Measurements from ENCODE around the genes TUBGCP6, LMF2 and SCO2.

- PRO-cap: no peak
These were observed 11.7 kb downstream of the PIM3 start for GRCh38 chr22:49972201-49972725.

DNA sequence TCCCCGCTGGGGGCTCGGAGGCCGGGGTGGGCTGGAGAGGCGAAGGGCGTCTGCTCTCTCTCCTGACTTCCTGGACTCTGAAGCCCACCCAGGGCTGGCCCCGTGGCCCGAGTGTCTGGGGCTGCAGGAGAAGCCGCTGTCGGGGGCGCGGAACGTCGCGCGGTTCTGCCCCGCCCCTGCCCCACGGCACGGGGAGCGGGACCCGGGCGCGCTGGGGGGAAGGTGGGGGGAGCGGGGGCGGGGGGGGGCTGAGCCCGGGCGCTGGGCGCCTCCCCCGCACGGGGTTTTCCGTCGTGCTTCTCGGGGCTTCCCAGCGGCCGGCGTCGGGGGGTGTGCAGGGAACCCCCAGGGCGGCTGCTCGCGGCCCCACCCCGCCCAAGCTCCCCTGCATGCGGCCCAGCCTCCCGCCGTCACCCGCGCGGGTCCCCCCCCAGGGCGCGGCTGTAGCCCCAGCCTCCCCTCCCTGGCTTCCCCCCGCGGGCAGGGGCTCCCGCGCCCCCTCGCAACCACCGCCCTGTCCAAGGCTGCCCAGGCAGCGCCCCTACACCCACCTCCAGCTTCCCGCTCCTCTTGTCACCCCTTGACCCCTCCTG is 1.9 kb downstream of the IL17REL start:
- PRO-cap: bidirectional peak, plus-strand start at position 313 of the sequence, minus-strand start at position 79 of the sequence

DNA sequence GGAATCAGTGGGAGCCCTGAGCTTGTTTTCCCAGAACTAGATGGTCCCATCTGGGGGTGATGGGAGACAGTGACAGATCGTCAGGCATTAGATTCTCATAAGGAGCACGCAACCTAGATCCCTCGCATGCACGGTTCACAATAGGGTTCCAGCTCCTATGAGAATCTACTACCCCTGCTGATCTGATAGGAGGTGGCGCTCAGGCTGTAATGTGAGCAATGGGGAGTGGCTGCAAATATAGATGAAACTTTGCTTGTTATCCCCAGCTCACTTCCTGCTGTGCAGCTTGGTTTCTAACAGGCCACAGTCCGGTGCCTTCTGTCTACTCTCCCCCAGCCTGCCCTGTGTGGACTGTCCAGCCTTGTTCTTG is 14.2 kb downstream of the MOV10L1 start:
- PRO-cap: no peak

- PRO-cap: bidirectional peak, plus-strand start at chr22:50190613, minus-strand start at chr22:50190448; bidirectional peak, plus-strand start at chr22:50190923, minus-strand start at chr22:50190738
These were observed 4.7 kb downstream of the TRABD start for GRCh38 chr22:50190059-50191098.

- PRO-cap: bidirectional peak, plus-strand start at chr22:50191650, minus-strand start at chr22:50191626
These were observed 5.5 kb downstream of the TRABD start for GRCh38 chr22:50191099-50191731.

DNA sequence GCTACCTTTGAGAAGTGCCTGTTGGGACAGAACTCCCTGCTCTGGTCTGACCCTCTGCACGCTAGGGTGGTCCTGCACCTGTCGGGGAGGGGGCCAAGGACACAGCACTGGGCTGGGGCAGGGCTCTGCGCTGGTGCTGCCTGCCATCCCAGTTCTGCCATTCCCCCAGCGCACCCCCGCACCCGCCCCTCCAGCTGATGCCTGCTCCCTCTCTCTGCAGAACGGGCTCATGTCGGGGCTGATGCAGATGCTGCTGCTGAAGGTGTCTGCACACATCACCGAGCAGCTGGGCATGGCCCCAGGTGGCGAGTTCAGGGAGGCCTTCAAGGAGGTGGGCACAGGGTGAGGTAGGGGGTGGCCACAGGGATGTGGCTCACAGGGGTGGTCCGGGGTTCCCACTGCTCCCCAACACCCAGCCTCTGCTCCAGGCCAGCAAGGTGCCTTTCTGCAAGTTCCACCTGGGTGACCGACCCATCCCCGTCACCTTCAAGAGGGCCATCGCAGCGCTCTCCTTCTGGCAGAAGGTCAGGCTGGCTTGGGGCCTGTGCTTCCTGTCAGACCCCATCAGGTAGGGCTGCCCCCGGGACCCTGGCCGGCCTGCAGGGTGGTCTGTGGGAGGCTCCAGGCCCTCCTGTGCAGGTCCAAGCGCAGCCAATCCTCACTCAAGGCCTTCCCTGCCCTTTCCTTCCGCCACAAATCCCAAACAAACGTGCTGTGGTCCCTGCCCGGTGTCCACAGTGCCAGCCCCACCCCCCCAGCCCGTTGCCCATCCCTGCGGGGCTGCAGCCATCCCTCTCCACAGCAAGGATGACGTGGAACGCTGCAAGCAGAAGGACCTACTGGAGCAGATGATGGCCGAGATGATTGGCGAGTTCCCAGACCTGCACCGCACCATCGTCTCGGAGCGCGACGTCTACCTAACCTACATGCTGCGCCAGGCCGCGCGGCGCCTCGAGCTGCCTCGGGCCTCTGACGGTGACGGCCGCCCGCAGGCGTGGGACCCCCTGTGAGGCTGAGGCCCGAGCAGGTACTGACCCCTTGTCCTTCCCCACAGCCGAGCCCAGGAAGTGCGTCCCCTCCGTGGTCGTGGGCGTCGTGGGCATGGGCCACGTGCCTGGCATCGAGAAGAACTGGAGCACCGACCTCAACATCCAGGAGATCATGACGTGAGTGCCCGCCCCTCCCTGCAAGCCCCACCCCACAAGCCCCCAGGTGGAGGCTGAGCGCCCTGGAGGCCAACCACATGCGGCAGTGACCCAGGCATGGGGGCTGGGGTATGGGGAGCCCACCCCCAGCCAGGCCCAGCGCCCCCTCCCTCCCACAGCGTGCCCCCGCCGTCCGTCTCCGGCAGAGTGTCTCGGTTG is 3.3 kb upstream of the SELENOO start:
- PRO-cap: no peak

GRCh38 chr22:50244849-50246093 is at the start of gene TUBGCP6:
TSS of gene TUBGCP6 (minus strand) at chr22:50245023.
- PRO-cap: bidirectional peak, plus-strand start at chr22:50245108, minus-strand start at chr22:50245007; unidirectional peak, plus-strand start at chr22:50245413; unidirectional peak, minus-strand start at chr22:50245505

GRCh38 chr22:50300135-50300752 is 7.2 kb downstream of the PLXNB2 start:
- PRO-cap: no peak

GRCh38 chr22:50342229-50342677 is 874 bp upstream of the PPP6R2 start:
- PRO-cap: bidirectional peak, plus-strand start at chr22:50342562, minus-strand start at chr22:50342453

- PRO-cap: no peak
These were observed 38.2 kb downstream of the SBF1 start for GRCh38 chr22:50436428-50437328.

DNA sequence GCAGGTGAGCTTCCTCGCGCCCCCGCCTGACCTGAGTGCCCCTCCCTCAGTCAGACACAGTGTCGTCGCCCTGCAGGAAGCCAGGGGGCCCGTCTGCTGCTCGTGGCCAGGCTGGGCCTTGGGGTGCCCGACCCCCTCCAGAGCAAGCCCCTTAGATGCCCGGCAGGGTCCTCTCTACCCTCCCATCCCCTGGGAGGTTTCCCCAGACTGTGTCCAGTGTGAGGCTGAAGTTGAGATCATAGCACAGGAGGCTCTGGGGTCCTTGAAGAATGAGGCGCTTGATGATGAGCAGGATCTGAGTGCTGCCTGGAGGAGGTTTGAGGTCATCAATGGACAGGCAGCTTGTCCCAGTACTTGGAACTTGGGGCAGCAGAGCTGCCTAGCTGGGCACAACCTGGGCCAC is 31.5 kb downstream of the SBF1 start:
- PRO-cap: no peak

DNA sequence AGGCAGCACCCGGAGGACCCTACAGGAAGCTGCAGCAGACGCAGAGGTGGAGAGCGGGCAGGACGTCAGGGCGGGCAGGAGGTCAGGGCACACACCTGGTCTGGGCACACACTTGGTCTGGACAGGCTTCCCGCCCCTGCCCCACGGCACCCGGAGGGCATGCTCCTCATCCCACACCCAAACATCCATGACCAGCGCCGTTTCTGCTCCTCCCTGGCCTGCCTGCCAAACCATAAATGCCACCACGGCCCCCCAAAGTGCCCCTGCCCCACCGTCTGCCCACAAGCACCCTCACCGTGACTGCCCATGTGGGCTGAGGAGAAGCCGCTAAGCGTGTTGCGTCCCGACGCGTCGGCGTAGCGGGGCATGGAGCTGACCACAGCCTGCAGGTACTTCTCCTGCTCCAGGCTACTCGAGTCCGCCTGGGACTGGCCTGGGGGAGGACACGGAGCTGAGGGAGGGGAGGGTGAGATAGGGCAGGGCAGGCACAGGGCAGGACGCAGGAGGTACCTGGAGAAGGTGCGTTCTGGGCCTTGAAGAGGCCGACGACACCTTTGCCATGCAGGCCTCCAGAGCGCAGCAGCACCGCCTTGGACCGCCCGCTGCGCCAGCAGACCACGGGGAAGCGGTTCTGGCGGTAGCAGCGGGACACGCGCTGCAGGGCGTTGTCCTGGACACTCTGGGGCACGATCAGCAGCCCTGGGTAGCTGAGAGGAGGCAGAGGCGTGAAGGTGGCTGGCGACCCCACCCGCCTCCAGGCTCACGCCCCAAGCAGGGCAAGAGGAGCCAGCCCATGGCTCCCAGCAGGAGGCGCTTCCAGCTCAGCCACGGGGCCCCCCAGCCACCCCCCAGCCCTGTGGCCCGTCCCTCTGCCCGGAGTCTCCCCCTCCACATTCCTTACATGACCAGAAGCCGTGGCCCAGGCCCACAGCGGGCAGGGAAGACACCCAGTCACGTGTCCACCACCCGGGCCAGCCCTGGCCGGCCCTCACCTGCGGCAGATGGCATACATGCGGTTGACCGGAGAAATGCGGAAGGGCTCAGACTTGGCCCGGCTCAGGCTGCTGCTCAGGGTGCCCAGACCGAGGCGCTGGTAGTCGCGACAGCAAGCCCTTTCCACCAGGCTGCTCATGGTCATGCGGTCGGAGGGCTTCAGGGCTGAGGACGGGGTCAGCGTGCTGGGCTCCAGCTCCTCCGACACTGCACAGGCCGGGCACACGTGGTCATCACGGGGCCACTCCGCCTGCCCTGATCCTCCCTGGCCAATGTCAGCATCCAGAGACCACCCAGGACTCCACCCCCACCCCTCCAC is 15.4 kb downstream of the SBF1 start:
- PRO-cap: no peak

DNA sequence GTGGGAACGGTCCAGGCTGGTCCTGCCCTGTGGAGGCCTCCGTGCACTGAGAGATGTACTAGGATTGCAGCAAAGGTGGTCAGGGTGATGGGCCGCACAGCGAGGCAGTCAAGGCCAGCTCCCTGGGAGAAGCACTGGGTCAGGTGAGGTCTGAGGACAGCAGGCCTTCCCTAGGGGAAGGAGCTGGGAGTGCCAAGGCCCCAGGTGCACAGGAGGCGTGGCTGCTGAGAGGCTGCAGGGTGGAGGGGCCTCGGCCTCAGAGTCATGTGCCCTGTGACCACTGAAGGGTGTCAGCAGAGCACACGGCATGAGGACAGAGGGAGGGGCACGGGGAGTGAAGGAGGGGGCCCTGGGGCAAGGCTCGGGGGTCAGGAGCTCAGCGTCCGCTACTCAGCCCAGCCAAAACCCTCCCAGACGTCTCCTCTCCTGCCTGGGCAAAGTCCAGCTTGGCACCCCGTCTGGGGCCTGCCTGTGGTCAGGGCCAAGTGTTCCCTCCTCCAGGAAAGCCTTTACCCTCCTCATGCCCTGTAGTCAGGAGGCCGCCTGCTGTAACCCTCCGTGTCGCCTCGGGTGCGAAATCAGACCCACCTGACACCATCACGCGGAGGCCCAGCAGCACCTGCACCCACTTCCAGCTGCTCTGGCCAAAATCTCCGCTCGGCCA is 2.3 kb upstream of the MIOX start:
- PRO-cap: no peak

- PRO-cap: no peak
These were observed 1.1 kb upstream of the MIOX start for GRCh38 chr22:50485631-50485972.

DNA sequence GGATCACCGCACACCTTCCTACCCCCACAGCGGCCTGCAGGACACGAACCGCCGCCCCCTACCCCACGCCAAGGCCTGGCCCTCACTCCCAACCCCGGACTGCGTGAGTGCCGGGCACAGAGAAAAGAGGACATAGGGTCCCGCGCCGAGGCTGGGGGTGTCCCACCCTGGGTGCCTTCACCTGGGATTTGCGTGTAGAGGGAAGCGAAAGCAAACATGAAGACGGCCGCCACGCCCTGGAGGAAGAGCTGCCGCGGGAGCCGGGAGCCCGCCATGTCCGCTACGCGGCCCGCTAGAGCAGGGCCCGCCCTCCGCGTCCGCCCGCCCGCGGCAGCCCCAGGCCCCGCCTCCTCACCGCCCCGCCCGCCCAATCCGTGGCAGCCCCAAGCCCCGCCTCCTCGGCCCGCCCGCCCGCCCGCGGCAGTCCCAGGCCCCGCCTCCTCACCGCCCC is at the start of gene LMF2:
Gene LMF2 (minus strand): TSS at position 302 of the 451 bp plus-strand sequence.
- PRO-cap: bidirectional peak, plus-strand start at position 244 of the sequence, minus-strand start at position 190 of the sequence; unidirectional peak, minus-strand start at position 294 of the sequence

DNA sequence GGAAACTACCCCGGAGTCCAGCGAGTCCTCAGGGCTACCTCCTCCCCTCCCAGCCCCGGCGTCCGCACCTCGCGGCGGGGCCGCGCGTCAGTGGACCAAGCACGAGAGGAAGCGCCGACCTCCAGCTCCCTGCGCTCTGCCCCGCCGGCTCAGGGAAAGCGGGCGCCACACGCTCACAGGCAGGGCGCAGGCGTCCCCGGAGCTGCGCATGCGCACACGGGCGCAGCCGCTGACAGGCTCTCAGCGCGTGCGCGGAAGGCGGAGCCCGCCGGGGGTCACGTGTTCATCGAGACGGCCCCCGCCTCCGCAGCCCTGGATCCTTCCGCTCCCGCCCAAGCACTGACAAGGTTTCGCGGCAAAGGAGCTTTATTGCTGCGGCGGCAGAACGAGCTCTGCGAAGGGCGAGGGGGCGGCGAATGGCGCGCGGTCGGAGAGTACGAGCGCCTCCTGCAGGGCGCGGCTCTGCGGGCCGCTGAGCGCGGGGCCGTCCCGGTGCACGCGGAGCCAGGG is at the start of gene SCO2:
Gene SCO2 (minus strand): TSS at position 195 of the 510 bp plus-strand sequence.
- PRO-cap: bidirectional peak, plus-strand start at position 282 of the sequence, minus-strand start at position 132 of the sequence; bidirectional peak, plus-strand start at position 345 of the sequence, minus-strand start at position 341 of the sequence

DNA sequence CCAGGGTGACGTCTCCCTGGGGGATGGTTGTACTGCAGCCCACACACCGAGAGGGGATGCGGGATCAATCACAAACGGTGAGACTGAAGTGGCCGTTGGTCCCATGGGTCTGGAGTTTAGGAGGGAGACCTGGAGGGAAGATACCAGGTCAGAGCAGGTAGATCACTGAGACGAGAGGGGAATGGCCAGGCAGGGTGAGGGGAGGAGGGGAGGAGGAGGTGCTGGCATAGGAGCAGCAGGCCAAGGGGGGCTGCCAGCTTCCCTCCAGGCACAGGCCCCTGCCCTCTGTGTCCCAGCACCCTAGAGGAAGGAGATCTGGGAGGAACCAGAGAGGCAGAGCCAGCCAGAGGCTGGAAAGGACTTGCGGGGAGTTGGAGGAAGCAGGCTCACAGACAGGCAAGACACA is 7.1 kb downstream of the MAPK8IP2 start:
- PRO-cap: no peak

GRCh38 chr22:50613468-50614080 is 13.0 kb downstream of the MAPK8IP2 start:
- PRO-cap: no peak

GRCh38 chr22:50641695-50642373 is 13.9 kb upstream of the ARSA start:
- PRO-cap: no peak

DNA sequence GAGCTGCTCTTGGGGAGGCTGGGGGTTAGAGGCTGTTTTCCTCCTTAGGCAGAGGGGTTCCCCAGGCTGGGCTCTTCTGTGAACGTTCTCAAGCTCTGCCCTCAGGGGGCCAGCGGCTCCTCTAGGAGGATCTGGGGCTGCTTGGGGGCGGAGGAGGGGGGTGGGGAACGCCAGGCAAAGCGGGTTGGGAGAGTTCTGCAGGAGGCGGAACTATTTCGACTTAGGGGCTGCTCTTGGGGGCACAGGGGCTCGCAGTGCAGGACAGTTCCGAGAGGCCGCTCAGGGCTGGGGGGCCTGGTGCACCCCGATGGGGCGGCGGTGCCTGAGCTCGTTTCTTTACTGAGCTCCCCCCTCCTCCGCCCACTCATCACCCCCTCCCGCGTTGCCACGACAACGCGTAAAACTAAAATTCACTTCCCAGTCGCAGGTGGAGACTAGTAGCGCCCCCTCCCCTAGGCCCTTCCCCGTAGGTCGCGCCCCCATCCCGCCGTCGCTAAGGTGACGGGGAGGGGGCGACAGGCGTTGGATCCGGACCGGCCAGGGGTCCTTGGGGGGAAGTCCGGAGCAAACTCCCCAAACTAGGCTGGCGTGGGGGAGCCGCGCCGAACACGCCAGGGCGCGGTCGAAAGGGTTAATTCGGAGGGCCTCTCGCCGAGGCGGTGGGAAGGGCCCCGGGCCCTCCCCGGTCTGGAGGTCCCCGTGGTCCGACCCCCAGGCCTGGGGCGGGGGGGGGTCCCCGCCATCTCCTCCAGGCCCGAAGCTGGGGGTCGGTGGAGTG is 45.4 kb upstream of the ARSA start:
- PRO-cap: no peak

Data from bronchial lymph node (tissue), 1 donor.